Gallbladder (tissue), 1 donor: ENCODE measurements around a stretch of chr9.

GRCh38 chr9:2241052-2241508 is 225.9 kb downstream of the SMARCA2 start:
- PRO-cap, result no peak

DNA sequence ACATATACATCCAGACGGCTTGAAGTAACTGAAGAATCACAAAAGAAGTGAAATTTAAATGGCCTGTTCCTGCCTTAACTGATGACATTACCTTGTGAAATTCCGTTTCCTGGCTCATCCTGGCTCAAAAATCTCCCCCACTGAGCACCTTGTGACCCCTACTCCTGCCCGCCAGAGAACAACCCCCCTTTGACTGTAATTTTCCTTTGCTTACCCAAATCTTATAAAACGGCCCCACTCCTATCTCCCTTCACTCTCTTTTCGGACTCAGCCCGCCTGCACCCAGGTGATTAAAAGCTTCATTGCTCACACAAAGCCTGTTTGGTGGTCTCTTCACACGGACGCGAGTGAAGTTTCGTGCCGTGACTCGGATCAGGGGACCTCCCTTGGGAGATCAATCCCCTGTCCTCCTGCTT is 260.6 kb downstream of the SMARCA2 start:
- PRO-cap, result no peak

DNA sequence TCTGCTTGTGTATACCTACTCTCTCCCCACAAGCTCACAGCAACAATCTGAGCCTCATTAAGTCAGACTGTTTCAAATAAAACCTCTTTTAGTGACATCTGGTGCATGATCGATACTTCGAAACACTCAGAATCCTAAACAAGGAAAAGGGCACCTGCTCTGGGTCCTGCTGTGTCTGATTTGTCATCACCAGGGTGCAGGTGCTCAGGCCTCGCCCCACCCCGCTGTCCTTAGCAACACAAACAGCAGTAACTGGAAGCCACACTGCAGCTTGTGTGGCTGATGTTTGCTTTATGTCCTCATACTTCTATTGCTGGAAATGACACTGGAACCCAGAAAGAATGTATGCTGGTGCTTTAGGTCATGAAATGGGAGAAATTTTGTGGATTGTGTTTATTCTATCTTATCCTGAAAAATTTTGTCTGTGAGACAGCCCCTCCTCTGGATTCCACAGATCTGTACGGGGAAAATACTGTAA is 284.0 kb downstream of the SMARCA2 start:
- PRO-cap, result unidirectional peak, minus-strand start at position 177 of the sequence

DNA sequence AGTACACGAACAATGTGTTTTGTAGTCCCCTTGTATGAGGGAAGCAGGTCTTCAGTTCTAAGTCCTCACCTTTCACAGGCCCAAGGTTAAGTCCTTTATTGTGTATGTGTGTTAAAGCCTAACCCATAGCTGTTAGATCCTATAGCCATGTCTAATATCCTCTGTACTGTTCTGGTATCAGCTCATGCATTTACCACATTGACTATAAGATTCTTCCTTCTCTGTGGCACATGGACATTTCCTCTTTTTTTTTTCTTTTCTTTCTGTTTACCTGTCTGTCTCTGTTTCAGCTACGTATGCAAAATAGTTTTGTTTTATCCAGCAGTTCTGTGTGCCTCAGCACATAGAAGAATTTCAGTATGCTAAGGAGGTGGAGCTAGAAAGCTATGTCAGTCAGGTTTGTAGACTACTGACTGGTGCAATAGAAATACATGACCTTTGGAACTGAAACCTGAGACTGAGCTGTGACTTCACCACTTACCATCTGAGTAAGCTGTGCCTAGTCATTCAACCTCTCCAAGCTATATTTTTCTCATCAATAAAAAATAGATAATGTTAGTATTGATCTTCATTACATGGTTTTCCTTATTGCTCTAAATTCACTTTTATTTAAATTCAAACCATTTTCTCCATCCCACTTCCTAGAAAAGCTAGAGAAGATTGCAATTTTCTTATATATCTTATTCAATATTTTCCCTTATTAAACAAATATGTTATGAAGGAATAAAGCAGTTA is 155.5 kb upstream of the VLDLR start:
- PRO-cap, result no peak

- PRO-cap, result no peak
Observed at GRCh38 chr9:3516357-3516938, 9.4 kb downstream of the RFX3 start.

GRCh38 chr9:3517320-3518024 is 8.3 kb downstream of the RFX3 start:
- PRO-cap, result no peak

DNA sequence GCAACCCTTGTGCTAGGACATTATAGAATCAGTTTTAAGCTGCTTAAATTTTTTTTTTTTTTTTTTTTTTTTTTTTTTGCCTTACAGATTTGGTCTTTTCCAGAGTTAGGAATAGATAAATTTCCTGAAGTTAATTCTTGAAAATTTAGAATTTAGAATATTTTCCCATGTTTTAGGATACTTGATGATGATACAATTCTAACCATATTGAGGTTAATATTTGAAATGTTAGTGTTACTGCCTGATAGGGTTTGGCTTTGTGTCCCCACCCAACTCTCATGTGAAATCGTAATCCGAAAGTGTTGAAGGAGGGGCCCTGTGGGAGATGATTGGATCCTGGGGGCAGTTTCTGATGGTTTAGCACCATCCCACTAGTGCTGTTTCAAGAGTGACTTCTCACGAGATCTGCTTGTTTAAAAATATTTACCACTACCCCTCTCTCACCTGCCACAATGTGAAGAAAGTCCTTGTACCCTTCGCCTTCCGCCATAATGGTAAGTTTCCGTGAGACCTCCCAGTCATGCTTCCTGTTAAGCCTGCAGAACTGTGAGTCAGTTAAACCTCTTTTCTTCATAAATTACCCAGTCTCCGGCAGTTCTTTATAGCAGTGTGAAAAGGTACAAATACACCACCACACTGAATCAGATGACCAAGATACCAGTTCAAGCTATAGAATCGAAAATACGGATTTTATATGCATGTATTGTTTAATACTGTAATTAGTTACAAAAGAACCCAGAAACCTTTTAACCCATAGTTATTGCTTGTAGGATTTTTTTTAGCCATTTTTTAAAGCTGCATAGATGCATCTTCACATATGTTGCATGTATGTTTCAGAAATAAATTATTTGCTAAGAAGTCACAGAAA is 2.7 kb upstream of the RFX3 start:
- PRO-cap, result no peak

- PRO-cap, result no peak
Observed at GRCh38 chr9:3530562-3531359, 5.0 kb upstream of the RFX3 start.

GRCh38 chr9:4104181-4104982 is 195.5 kb downstream of the GLIS3 start:
- PRO-cap, result no peak

DNA sequence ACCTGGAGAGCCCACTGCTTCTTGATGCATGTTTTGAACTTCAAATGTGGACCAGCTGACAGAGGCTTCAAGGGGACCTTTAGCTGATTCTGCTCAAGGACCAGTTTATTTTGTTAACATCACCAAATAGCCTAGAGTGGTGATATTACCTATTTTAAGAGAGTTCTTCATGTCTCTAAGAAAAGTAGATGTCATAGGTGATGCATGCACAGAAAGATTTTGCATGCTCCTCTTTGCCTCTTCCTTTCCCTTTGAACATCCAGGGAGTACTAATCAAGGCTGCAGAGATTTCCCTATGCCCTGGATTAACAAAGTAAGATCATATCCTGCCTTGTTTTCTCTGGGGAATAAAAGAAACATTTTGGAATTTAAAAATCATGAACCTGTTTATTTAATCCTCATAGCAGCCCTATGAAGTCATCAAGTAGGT is 63.4 kb downstream of the SLC1A1 start:
- PRO-cap, result no peak

- PRO-cap, result no peak
Observed at GRCh38 chr9:4661360-4662073, 577 bp upstream of the PLPP6 start.

- PRO-cap, result bidirectional peak, plus-strand start at chr9:4663309, minus-strand start at chr9:4663247; bidirectional peak, plus-strand start at chr9:4663668, minus-strand start at chr9:4663439
Observed at GRCh38 chr9:4663104-4663872, 1.2 kb downstream of the PLPP6 start.

DNA sequence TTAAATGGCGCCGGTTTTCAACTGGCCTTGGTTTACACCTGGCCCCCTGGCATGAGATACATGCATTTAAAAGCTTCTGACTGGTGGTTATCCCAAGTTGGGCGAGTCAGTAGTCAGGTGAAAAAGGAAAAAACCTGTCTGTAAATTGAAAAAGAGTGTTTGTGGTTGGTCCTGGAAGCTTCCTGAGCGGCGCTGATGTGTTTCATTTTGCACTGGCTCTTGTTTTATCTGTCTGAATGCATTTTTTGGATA is 1.2 kb downstream of the RCL1 start:
- PRO-cap, result no peak

GRCh38 chr9:4837255-4838081 is 44.7 kb downstream of the RCL1 start:
- PRO-cap, result no peak

- PRO-cap, result no peak
Observed at GRCh38 chr9:4887561-4887949, 94.8 kb downstream of the RCL1 start.

- PRO-cap, result no peak
Observed at GRCh38 chr9:4986234-4986928, 1.3 kb downstream of the JAK2 start.

DNA sequence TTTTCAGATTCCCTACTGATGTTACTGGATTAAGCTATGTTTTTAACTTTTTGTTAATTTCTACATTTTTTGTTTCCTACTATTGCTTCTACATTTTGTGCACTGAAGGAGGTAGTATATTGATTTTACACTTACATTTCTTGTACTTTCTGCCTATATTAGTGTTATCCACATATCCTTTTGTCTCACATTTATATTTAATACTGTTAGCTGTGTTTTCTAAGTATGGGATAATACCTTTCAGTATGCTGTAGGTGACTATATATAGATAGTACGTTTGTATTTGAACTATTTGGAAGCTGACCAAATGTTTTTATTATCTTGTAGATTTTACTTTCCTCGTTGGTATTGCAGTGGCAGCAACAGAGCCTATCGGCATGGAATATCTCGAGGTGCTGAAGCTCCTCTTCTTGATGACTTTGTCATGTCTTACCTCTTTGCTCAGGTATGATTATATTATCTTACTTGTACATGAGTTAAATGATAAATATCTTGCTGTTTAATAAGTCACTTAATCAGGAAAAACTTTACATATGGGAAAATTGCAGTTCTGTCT is 59.1 kb downstream of the JAK2 start:
- PRO-cap, result no peak

- PRO-cap, result no peak
Observed at GRCh38 chr9:5090554-5091035, 94.8 kb downstream of the INSL6 start.

DNA sequence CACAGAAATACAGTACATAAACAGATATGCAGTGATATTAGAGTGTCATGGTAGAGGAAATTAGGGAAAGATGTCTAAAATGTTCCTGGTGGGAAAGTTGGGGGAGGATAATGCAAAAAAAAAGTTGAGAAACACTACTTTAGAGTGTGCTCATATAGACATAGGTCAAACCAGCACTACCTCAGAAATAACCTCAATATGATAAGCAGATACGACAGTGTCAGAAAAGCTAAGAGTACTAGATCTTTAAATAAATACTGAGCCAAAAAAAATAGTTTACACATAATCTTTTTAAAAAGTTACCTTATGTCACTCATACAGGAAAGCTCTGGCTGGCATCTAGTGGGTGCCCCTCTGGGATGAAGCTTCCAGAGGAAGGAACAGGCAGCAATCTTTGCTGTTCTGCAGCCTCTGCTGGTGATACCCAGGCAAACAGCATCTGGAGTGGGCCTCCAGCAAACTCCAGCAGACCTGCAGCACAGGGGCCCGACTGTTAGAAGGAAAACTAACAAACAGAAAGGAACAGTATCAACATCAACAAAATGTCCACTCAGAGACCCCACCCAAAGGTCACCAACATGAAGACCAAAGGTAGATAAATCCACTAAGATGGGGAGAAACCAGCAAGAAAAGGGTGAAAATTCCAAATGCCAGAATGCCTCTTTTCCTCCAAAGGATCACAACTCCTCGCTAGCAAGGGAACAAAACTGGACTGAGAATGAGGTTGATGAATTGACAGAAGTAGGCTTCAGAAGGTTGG is 52.1 kb downstream of the INSL6 start:
- PRO-cap, result no peak

- PRO-cap, result no peak
Observed at GRCh38 chr9:5455096-5455520, 4.8 kb downstream of the CD274 start.